Metastatic Liver Carcinoma in the Adrenal Gland (tissue), 2 donors: ENCODE measurements around the genes GNPAT and EXOC8.

DNA sequence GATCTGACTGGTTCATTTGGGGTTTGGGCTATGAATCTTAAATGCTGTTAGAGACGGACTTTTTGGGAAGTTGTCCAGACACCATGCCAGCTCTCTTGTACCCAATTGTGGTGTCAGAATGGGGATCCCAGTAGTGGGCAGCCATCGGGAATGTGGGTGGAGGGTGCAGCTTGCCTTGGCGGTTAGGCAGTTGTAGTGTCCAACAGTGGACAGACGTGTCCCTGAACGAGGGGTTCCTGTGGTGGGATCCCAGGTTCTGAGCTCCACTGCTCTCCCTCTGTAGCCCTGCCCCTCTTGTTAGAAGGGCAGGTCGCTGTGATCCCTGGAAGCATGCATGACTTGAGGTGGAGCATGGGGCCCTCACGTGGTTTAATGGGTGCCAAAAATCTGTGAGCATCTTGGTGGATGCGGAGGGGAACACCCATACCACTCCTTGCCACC is 4.2 kb downstream of the GALNT2 start:
- PRO-cap, 2 experiments = no peak in any of the 2 experiments

GRCh38 chr1:230079584-230079783 is 12.4 kb downstream of the GALNT2 start:
- PRO-cap, 2 experiments = no peak in any of the 2 experiments

GRCh38 chr1:230113161-230113814 is 46.2 kb downstream of the GALNT2 start:
- PRO-cap, 2 experiments = no peak in any of the 2 experiments

- PRO-cap, 2 experiments = no peak in any of the 2 experiments
Measured at GRCh38 chr1:230119825-230120920, 53.1 kb downstream of the GALNT2 start.

DNA sequence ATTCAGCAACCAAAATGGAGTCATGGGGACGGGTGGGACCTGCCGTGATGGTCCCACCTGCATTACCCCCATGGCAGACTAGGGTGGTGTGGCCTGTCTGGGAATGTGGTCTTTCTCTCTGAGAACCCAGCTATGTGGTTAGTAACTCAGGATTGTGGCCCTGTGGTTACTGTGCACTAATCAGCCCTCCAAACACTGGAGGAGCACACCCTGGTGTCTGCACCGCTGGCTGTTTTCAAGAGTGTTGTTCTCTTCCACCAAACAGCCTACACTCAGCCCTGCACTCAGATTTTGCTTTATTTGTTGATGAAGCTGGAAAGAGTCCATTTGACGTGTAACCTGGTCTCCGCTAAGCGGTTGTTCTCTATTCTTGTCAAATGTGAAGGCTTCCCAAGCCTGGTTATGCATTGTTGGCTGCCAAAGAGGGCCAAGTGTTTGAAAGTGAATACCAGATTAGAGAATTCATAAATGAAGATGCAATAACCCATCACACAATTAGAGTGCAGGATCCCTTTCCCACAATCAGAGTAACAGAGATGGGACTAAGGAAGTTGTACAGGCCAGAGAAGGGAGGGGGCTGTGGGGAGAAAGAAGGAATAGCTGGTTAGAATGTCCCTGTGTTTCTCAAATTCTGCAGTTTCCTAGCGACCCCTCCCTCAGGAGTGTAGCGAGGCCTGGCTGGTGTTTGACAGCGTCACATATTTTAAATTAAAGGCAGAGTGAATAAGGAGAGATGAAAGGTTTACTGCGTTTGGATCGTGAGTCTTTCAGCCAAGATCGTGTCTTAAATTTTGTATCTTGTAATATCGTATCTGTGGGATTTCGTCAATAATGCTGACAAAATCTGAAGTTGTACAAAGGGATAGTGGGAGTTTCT is 57.9 kb downstream of the GALNT2 start:
- PRO-cap, 2 experiments = no peak in any of the 2 experiments

GRCh38 chr1:230163235-230163639 is 96.2 kb downstream of the GALNT2 start:
- PRO-cap, 2 experiments = no peak in any of the 2 experiments

DNA sequence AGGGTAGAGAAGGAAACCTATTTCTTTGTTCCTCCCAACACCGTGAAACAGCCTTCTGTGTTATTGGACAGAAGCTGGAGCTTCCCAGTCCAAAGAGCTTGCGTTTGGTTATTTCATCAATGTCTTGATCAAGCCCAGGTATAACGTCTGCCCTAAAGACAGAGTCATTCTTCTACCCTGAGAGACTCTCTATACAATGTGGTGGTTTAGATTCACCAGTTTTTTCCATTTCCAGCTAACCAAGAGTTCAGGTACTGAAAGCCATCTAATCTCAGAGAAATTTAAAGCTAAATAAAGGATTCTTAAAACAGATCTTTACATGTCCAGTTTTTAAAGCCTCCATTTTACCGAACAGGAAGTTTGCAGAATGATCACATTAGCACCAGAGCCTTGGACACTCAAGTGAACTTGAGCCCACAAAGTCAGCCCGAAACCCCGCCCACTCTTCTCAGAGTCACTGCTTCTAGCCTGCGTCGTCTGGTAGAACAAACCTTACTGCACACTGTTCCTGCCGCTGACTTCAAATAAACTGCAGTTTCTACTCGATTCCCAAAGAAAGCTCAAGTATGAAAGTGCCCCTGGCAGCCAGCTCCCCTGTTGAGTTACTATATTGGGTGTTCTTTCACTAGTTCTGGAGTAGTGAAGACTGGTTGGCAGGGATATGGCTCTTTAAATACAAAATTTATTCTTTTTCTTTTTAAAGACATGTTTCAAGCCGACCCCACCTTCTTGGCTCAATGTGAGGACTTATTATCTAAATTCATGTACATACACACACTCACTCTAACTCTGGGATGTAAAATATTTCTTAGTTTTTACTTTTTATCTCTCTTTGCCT is 164.6 kb downstream of the GALNT2 start:
- PRO-cap, 2 experiments = no peak in any of the 2 experiments

DNA sequence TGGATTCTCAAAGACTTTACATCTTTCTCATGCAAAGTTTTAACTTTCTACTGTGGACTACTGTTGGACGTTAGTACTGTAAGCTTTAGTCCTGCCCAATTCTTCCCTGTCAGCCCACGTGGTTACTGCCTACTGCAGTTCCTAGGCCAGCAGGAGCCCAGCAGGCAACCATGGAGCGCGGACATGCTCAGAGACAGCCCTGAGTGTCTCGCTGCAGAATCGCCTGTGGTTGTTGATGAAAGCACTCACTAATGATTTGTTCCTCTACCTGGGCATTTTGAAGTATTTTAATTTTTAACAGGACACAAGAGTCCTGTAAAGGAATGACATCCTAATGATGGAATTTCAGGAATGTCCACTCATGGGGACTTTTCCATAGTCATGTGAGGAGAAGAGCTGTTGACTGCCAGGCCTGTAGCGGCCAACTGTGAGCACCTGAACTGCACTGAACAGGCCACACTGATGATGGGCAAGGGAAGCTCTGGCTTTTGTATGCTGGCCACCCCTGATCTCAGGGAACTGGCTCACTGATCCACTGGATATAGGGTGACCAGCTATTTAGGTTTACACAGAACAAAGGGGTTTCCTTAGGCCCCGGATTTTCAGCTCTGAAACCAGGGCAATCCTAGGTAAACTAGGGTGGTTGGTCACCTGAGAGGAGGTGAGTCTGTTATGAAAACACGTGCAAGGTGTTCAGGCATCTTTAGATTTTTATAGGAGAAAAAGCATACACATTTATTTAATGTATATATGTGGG is 44.0 kb downstream of the PGBD5 start:
- PRO-cap, 2 experiments = no peak in any of the 2 experiments

GRCh38 chr1:230421346-230421802 is 4.8 kb downstream of the PGBD5 start:
- PRO-cap, 2 experiments = no peak in any of the 2 experiments

DNA sequence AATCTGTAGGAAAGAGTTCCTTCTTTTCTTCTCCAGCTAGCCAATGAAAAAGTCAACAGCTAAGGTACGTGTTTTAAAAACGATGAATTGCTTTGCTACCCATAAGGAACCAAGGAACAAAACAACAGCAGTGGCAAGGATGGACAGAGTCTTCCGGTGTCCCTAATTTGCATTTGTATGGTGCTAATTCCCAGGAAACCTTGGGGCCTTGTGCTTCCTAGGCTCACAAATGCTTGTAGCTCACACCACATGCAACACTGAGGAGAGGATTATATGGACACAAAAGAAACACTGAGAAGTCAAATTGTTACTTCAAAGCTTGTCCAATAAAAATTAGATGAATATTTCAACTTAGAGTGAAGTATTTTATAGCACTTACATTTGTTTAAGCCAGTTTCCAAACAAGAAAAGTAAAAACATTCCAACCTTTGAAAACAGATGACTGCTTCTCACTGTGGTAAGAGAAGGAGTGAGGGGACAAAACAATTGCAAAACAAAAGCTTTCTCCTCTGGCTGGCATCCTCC is 1.9 kb upstream of the PGBD5 start:
- PRO-cap, 2 experiments = no peak in any of the 2 experiments

- PRO-cap, 2 experiments = no peak in any of the 2 experiments
Measured at GRCh38 chr1:230725559-230726008, 11.7 kb upstream of the AGT start.

GRCh38 chr1:230977144-230977816 is 1.4 kb downstream of the TTC13 start:
- PRO-cap, 2 experiments = no peak in any of the 2 experiments

GRCh38 chr1:231162870-231163694 is 1.2 kb downstream of the TRIM67 start:
- PRO-cap, 2 experiments = no peak in any of the 2 experiments

DNA sequence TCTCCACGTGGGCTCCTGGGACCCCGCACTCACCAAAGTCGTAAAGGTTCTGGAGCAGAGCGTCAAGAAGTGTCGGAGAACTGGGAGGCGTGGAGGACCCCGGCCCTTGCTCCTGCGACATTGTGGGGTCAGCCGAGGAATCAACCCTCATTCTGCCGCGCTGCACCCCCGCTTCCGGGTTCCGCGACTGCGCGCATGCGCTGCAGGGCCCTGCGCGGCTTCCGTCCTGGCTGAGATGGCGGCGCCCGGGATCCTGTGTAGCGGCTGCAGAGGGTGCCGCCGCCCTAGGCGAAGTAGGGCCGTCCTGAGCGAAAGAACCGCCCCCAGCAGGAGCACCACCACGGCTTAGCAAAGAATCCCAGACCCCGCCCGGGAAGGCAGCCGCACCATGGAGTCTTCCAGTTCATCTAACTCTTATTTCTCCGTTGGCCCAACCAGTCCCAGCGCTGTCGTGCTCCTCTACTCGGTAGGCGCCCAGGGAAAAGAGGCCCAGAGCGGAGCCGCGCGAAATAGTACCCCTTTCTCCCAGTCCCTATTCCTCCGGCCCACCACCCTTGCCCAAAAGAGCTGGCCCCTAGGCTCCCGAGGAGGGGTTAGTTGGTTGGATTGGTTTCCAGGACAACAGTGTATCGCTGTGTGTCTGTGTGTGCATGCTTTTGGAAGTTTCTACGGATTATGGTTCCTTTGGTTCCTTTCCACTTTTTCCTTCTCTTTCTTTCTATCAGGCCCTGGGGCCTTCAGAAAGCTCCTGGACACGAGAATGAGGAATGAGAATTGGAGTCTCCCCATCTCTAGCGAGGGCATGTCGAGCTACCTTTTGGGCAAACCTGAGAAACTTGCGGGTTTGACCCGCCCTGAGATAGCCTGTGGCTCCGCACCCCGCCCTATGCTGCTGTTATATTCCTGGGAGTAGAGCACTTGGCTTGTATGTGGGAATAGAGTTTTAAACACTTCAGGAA is at the start of gene GNPAT:
TSS of gene GNPAT (plus strand) at position 222 of the 959 bp plus-strand sequence.
- PRO-cap, 2 experiments = peak in 2 of 2 experiments; most common plus-strand start position 233 of the sequence (in 2); most common minus-strand start position 122 of the sequence (in 1)

DNA sequence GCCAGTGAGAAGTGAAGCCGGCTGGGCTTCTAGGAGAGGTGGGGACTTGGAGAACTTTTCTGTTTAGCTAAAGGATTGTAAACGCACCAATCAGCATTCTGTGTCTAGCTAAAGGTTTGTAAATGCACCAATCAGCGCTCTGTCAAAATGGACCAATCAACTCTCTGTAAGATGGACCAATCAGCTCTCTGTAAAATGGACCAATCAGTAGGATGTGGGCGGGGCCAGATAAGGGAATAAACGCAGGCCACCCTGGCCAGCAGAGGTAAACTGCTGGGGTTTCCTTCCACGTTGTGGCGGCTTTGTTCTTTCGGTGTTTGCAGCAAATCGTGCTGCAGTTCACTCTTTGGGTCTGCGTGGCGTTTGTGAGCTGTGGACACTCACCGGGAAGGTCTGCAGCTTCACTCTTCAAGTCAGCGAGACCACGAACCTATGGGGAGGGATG is 20.0 kb downstream of the EXOC8 start:
- PRO-cap, 2 experiments = no peak in any of the 2 experiments

- PRO-cap, 2 experiments = peak in 2 of 2 experiments; most common minus-strand start chr1:231337833 (in 2)
Measured at GRCh38 chr1:231337349-231337909, at the start of gene EXOC8. Gene EXOC8 (minus strand): TSS chr1:231337852.

DNA sequence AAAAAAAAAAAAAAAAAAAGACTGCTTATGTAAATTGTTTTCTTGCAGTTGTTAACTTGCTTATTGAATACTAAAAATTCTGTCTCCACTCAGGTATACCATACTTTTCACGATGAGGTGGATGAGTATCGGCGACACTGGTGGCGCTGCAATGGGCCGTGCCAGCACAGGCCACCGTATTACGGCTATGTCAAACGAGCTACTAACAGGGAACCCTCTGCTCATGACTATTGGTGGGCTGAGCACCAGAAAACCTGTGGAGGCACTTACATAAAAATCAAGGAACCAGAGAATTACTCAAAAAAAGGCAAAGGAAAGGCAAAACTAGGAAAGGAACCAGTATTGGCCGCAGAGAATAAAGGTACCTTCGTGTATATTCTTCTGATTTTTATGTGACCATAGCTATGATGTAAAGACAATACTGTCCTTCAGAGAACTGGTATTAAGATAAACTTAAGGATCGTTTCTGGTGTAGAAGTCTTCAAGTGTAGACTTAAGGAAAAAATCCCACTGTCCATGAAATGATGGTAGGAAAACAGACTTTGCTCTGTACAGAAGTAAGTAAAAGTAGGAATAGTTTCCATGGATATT is 13.2 kb downstream of the SPRTN start:
- PRO-cap, 2 experiments = no peak in any of the 2 experiments

- PRO-cap, 2 experiments = no peak in any of the 2 experiments
Measured at GRCh38 chr1:231362253-231362780, 24.2 kb downstream of the SPRTN start.

GRCh38 chr1:231373802-231374327 is 35.8 kb downstream of the SPRTN start:
- PRO-cap, 2 experiments = no peak in any of the 2 experiments

DNA sequence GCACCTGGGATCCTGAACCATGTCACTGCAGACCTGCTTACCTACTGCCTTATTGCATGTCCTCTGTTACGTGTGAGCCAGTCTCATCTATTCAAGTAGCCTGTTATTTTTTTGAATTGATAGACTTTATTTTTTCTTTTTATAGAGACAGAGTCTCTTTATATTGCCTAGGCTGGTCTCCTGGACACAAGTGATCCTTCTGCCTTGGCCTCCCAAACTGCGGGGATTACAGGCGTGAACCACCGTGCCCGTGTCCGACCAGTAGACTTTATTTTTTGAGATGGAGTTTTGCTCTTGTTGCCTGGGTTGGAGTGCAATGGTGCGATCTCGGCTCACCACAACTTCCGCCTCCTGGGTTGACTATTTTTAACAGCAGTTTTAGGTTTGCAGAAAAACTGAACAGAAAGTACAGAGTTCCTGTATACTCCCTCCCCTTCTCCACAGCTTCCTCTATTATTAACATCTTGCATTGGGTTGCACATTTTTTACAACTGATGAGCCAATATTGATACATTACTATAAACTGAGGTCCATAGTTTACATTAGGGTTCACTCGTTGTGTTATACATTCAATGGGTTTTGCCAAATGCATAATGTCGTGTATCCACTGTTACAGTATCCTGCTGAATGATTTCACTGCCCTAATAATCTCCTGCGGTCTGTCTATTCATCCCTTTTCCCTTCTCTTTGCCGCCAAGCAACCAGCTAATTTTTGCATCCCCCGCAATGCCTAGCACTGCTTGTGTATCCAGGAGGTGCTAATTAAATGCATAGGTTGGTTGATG is 13.9 kb upstream of the DISC1 start:
- PRO-cap, 2 experiments = no peak in any of the 2 experiments